ENCODE measurements around a stretch of chr2.

DNA sequence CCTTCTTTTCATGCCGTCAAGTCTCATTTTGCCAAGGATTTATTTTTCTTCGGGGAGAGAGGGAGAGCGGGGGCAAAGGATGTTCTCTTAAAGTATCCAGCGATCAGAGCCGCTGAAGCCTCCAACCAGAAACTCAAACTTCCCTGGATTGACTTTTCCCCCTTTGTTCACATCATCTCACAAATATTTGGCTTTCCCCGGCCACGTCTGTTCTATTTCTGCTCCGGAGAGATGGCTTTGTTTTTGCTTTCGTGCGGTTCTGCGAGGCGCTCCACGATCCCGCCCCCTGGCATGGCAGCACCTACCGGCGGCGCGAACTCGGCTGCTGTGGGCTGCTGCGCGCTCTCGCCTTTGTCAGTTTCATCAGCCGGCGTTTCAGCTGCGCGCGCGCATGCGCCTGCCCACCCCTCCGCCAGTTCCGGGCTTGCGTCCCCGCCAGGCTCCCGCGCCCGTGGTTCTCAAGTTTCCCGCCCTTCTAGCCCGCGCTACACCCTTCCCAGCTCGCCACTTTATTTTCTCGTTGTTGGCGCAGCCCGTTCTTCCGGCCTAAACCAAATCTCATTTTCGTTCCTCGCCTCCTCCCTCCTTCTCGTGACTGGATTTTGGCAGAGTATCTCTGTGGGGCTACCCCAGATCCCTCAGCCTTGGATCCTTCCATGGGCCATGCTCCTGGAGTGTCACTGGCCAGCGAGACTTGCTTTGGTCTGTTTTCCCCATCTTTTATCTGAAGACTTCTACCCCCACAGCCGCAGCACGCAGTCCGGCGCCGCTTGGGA is 98.0 kb downstream of the INSIG2 start:
- RRBS: 3% methylated on average over 26 of the region's 53 CpGs
CAGE:
- cytosol, long polyA plus RNA: no peak
- long polyA plus RNA: no peak
- nucleus, long polyA plus RNA: no peak

DNA sequence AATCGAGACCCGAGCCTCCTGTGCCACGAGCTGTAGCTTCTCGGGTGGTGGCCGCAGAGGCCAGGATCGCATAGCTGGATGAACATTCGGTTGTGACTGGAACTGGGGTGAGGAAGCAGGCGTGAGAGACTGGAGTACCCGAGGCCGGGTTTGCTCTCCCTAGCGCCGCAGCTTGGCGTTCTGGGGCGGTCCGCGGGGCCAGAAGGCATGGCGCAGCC is 1.5 kb downstream of the EN1 start:
- RRBS: 4% methylated on average over 8 of the region's 17 CpGs
CAGE:
- cytosol, long polyA plus RNA: no peak
- long polyA plus RNA: no peak
- nucleus, long polyA plus RNA: no peak

- RRBS: no CpG with 5 or more reads among the region's 9 CpGs
CAGE:
- cytosol, long polyA plus RNA: no peak
- long polyA plus RNA: no peak
- nucleus, long polyA plus RNA: no peak
Measured at GRCh38 chr2:119254690-119254985, 31.0 kb downstream of the STEAP3 start.

DNA sequence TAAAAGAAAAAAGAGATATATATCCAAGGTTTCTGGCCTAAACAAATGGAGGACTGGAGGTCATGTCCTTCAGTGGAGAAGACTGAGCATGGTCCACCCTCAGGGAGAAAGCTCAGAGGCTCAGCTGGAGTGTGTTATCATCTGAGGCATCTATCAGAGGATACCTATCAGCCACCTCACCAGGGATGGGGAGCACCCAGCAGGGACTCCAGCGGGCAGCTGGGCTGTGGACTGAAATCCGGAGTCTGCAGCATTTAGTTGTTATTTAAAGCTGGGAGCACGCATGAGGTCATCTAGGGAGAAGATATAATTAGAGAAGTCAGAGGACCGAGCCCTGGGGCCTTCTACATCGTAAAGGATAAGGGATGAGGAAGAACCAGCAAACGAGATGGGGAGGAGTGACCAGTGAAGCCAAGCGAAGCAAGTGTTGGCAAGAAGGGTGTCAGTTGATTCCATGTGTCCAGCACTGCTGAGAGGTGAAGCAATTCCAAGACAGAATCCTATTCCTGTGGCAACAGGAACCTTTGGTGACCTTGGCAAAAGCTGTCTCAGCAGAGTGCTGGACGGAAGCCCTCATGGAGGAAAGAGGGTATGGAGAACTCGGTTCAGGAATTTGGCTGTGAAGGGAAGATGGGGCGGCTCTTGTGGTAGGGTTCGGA is 70.3 kb downstream of the STEAP3 start:
- RRBS: no CpG with 5 or more reads among the region's 11 CpGs
CAGE:
- cytosol, long polyA plus RNA: no peak
- long polyA plus RNA: no peak
- nucleus, long polyA plus RNA: no peak

DNA sequence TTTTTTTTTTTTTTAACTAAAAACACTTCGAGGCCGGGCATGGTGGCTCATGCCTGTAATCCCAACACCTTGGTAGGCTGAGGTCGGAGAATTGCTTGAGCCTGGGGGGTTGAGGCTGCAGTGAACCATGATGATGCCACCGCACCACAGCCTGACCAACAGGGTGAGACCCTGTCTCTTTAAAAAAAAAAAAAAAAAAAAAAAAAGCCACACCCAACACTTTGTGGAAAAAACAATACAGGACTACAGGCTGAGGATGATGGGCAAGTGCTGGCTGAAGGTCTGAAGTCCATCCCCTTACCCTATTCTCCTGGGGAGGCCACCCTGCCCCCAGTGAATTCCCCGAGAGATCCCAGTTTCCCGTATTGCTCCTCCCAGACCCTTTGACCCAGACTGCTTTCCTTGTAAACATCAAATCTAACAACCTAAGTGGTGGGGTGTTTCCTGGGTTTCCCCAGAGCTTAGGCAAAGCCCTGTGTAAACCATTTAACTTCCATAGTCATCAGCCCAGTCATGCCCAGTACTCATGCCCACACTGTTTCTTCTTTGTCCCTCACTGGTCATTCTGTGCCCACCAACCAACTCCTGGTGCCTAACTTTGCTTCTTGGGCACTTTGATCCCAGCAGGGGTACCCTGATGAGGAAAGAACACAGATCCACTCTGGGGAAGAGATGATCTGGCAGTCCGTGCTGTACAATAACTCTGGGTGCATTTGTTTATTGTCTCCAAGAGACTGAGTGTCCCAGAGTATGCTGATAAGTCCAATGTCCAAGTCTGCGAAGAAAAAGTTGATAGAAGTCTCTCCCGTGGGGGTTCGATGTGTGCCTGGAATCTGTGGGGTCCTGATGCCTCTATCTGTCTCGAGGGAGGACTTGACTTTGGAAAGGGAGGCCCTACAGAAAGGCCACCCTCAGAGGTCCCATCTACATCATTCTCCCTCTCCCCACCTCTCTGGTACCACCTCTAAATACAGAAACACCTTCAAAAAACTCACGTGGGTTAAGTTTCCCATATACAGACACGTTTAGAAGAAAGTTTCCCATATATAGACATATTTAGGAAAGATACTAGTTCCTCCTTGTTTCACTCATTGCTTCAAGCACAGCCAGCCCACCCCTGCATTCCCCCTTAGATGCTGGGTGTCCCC is 5.7 kb upstream of the TMEM37 start:
- RRBS: no CpG with 5 or more reads among the region's 13 CpGs
CAGE:
- cytosol, long polyA plus RNA: no peak
- long polyA plus RNA: no peak
- nucleus, long polyA plus RNA: no peak

GRCh38 chr2:119523153-119523772 is 1.0 kb downstream of the SCTR start:
- RRBS: no CpG with 5 or more reads among the region's 17 CpGs
CAGE:
- cytosol, long polyA plus RNA: no peak
- long polyA plus RNA: no peak
- nucleus, long polyA plus RNA: no peak

- RRBS: no CpG with 5 or more reads among the region's 2 CpGs
CAGE:
- cytosol, long polyA plus RNA: no peak
- long polyA plus RNA: no peak
- nucleus, long polyA plus RNA: no peak
Measured at GRCh38 chr2:119892122-119892778, 120.6 kb upstream of the EPB41L5 start.

GRCh38 chr2:120261326-120262021 is 8.8 kb downstream of the RALB start:
- RRBS: no CpG with 5 or more reads among the region's 7 CpGs
CAGE:
- cytosol, long polyA plus RNA: no peak
- long polyA plus RNA: no peak
- nucleus, long polyA plus RNA: no peak

- RRBS: 58% methylated on average over 3 of the region's 24 CpGs
CAGE:
- cytosol, long polyA plus RNA: no peak
- long polyA plus RNA: no peak
- nucleus, long polyA plus RNA: no peak
Measured at GRCh38 chr2:120398903-120399849, 53.2 kb downstream of the INHBB start.

DNA sequence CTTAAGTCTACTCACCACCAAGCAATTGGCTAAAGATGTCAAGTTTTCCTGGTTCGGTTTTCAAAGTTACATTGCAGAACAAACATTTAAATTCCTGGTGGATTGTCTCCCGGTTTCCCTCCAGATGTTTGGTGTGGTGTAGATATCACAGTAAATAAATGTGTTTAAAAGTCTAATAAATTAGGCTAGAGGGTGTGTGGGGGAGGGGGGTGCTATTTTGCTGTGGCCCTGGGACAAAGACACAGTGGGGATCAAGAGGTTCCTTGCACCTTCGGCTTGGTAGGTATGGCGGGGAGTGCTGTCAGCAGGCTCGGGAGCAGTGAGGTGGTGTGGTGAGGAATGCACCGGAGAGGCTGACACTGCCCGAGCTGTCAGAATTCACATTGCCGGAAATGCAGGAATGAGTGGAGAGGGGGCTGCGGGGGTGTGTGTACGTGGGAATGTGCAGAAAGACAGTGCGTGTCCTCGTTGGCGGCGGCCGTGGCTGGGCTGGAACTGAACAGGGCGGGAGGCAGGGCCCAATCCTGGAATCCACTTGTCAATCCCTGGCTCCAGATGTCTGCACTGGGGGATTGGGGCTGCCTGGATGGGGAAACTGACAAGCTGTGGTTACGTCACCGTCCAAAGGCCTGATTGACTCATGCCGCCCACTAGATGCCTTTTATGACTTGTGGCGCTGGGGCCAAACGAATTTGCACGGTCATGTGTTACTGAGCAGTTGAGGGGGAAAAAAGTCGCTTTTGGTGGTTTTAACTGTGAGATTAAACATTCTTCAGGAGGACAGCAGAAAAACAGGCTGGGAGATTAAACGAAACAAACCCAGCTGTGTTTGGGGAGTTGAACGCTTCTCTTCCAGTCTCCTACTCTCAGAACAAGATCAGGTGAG is 189.6 kb upstream of the GLI2 start:
- RRBS: no CpG with 5 or more reads among the region's 25 CpGs
CAGE:
- cytosol, long polyA plus RNA: no peak
- long polyA plus RNA: no peak
- nucleus, long polyA plus RNA: no peak

DNA sequence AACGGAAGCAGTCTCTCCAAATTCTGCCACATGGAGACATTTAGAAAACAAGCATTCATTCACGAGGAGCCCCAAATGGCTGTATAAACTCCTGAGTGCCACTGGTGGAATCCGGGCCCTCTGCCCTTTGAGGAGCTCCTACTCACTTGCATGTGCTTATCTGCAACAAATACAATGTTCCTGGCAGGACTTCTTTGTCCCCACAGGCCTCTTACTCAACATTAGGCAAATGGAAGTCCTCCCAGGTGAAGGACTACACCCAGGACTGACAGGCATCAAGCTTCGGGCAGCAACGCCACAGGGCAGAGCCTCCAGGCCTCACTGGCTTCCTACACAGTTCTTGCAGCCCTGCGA is 187.1 kb upstream of the GLI2 start:
- RRBS: no CpG with 5 or more reads among the region's 6 CpGs
CAGE:
- cytosol, long polyA plus RNA: no peak
- long polyA plus RNA: no peak
- nucleus, long polyA plus RNA: no peak

DNA sequence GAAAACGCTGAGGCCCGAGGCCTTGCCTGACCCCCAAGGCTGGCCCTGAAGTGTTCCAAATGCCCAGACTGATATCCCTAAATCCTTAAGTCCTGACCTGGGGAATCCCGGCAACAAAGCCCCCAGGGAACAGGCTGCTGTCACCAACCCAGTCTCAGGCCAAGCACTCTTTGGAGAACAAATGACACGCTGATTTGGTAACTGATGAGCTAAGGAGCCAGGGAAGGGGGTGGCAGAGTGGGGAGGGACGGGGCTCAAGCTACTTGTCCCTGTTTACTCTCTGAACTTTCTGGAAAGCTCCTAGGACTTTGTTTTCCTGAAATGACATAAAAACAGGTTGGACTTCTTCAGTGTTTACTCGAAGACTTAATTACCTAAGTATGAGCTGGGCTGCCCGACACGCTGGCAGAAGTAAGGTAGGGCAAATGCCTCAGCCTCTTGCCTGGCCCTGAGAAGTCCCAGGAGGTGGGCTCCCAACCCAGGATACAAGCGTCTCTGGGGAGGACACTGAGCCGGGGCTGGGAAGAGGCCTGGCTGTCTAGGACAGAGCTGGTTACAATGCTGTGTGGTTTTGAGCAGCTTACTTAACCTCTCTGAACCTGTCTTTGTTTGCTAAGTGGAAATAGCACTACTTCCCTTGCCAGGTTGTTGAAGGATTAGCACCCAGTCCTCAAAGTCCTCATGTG is 105.5 kb upstream of the GLI2 start:
- RRBS: no CpG with 5 or more reads among the region's 10 CpGs
CAGE:
- cytosol, long polyA plus RNA: no peak
- long polyA plus RNA: no peak
- nucleus, long polyA plus RNA: no peak

DNA sequence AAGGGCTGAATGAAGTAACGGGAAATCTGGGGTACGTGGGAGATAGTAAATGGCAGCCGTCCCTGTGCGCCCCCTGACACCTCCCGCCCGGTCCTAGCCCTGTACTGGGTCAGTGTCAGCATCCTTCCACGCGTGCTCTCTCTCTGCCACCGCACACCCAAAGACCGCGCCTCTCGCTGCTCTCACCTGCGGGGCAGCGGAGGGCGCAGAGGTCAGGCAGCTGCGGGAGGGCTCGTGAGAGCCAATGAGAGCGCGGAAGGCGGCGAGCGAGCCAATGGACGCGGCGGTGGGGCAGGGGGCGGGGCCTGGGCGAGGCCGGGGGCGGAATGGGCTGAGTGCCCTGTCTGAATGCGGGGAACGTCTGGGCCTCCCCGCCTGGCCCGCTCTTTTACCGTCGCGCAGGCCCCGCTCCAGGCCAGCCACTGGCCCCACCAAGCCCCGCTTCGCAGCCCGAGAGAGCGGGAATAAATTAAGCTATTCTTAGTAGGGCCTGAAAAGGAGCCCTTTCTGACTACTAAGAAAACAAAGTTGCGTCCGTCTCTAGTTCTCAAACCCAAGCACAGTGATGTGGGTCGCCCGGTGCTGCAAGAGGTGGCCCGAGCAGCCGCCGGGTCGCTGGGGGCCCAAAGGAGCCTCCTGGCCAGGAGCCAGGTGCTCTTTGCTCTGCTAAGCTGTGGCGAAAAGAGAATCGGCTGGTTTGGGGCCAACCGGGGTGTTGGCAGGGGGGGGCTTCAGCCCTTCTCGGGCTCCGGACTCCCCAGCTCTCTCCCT is 81.2 kb upstream of the GLI2 start:
- RRBS: 26% methylated on average over 7 of the region's 54 CpGs
CAGE:
- cytosol, long polyA plus RNA: no peak
- long polyA plus RNA: no peak
- nucleus, long polyA plus RNA: no peak

DNA sequence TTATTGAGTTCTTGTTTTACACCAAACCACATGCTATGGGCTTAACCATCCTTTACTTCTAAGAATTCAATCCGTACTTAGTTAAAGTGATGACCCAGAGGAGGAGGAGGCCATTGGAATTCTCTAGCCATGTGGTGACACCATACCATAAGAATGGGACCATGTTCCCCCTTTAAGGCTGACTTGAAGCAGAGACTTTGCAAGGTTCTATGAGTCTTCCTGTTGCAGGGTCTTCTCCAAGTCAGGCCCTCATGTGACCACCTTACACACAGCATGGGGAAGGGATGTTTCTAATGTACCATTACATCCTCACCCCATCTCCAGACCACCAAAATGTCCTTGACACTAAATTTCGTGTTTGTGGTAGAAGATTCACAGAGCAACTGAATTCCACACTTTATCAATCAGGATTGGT is 47.7 kb upstream of the GLI2 start:
- RRBS: no CpG with 5 or more reads among the region's 2 CpGs
CAGE:
- cytosol, long polyA plus RNA: no peak
- long polyA plus RNA: no peak
- nucleus, long polyA plus RNA: no peak

DNA sequence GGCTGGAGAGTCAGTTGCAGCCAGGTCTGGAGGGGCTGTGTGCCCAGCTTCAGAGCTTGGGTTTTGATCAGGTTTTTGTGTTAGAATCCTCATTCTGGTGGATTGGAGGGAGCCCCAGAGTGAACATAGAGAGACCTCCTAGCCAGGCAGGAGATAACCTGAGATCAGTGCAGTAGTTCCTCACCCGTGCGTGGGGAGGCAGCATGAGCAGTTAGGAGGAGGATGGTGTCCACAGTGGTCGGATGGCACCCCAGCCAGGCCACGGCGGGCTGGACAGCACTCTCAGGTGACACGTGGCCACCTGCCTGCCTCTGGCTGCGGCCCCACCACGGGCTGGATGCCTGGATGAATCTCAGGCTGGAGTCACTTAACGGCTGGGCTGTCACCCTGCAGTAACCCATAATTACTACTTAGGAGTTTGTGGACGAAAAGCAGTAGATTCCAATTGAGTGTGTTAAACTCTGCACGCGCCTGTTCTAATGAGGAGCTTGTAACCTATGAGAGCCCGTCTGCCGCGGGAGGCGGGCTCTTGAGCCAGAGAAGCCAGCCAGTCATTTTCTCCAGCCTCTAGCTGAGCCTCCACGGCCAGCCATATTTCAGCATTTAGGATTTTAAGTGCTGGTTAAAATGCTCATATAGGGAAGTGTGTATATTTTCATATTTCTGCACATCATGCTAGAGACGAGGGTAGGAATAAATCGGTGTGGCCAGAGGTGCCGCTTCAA is 143.8 kb downstream of the GLI2 start:
- RRBS: no CpG with 5 or more reads among the region's 20 CpGs
CAGE:
- cytosol, long polyA plus RNA: no peak
- long polyA plus RNA: no peak
- nucleus, long polyA plus RNA: no peak

- RRBS: no CpG with 5 or more reads among the region's 12 CpGs
CAGE:
- cytosol, long polyA plus RNA: no peak
- long polyA plus RNA: no peak
- nucleus, long polyA plus RNA: no peak
Measured at GRCh38 chr2:120919996-120920388, 184.3 kb downstream of the GLI2 start.

DNA sequence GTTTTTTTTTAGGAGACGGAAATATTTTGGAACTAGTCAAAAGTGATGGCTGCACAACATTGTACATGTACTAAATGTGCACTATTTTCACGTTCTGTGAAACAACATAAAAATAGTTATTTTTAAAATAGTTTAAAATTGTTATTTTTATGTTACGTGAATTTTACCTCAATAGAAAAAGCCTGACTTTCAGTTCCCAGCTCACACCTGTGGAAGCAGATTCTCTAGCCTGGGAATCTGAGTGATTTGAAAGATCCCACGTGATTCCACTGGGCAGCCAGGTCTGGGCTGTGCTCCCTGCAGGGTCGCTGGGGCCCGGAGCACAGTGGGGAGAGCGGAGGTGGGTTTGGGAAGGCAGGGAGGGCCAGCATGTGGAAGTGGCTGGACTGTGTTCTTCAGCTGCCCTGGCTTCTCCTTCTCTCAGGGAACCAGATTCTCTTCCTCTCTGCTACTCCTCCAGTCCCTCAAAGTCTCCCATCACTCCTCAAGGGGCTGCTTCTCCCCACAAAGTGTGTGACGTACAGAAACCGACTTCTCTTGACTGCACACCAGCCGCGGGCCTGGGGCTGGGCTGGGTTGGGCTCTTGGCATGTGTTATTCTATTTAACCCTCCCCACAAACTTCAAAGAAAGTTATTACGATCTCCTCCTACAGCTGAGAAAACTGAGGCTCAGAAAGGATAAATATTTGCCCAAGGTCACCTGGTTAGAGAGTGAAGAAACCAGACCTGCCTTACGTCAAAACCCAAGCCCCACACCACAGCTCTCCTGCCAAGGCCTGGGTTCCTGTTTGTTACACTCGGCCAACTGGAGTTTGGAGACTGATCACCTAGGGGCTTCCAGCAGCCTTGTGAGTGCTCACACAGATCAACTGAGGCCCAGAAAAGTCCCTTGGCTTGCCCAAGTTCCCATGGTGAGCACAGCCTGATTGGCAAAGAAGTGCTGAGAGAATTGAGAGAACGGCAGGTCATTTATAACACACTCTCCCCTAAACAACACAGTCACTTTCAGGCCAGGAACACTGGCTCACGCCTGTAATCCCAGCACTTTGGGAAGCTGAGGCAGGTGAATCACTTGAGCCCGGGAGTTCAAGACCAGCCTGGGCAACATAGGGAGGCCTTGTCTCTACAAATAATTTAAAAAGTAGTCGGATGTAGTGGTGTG is 269.0 kb downstream of the TFCP2L1 start:
- RRBS: no CpG with 5 or more reads among the region's 18 CpGs
CAGE:
- cytosol, long polyA plus RNA: no peak
- long polyA plus RNA: no peak
- nucleus, long polyA plus RNA: no peak

GRCh38 chr2:121039510-121039982 is 245.5 kb downstream of the TFCP2L1 start:
- RRBS: no CpG with 5 or more reads among the region's 3 CpGs
CAGE:
- cytosol, long polyA plus RNA: no peak
- long polyA plus RNA: no peak
- nucleus, long polyA plus RNA: no peak

- RRBS: no CpG with 5 or more reads among the region's 9 CpGs
CAGE:
- cytosol, long polyA plus RNA: no peak
- long polyA plus RNA: no peak
- nucleus, long polyA plus RNA: no peak
Measured at GRCh38 chr2:121203637-121204225, 81.3 kb downstream of the TFCP2L1 start.

- RRBS: no CpG with 5 or more reads among the region's 13 CpGs
CAGE:
- cytosol, long polyA plus RNA: no peak
- long polyA plus RNA: no peak
- nucleus, long polyA plus RNA: no peak
Measured at GRCh38 chr2:121365051-121365441, 80.0 kb upstream of the TFCP2L1 start.

Data from IMR-90 (cell line).